ENCODE measurements around a stretch of chr13.

- RRBS: 2% methylated on average over 38 of the region's 93 CpGs
Measured at GRCh38 chr13:108495265-108496022, 134.0 kb upstream of the MYO16 start.

DNA sequence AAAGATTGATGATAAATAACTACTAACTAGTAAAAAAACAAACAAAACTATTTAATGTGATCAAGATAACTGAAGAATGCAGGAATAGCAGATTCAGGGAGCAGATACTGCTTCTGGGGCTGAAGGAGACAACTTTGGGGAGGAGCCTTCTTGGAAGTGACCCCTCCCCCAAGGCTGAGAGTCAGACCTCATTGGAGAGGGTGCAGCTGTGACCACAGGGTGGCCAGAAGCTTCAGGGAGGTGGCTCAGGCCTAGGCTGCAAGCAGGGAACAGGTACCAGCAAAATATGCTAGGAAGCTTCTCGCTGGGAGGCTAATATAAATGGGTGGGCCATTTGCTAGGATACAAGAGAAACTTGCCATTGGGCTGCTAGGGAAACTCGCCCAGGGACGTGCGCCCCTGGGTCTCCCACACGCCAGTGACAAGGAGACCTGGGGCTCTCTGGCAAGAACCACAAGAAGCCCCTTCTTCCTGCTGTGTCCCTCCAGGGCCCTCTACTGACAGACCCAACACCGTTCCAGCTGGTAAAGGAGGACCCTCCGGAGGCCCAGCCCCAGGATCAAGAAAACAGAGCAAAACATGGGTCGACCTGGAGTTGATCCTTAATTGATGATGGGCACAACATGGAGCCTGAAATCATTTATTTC lies 150.0 kb downstream of the MYO16 start:
- RRBS: no CpG with 5 or more reads among the region's 8 CpGs

GRCh38 chr13:109402914-109403383 lies 383.4 kb downstream of the IRS2 start:
- RRBS: no CpG with 5 or more reads among the region's 7 CpGs

DNA sequence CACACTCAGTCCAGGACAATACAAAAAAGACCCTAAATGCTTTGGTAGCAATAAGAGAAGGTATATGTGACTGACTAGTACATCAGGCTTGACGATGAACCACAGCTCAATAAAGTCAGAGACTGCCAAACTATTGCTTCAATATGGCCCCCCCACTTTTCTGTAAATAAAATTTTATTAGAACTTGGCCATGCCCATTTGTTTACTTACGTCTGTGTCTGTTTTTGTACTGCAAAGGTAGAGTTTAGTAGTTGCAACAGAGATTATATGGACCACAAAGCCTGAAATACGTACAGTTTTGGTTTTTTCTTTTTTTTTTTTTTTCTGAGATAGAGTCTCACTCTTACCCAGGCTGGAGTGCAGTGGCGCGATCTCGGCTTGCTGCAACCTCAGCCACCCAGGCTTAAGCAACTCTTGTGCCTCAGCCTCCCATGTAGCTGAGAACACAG lies 136.6 kb downstream of the IRS2 start:
- RRBS: no CpG with 5 or more reads among the region's 6 CpGs

GRCh38 chr13:109685256-109685951 lies 101.0 kb downstream of the IRS2 start:
- RRBS: 30% methylated on average over 3 of the region's 10 CpGs

GRCh38 chr13:109687355-109688608 lies 98.6 kb downstream of the IRS2 start:
- RRBS: no CpG with 5 or more reads among the region's 18 CpGs

- RRBS: no CpG with 5 or more reads among the region's 13 CpGs
Measured at GRCh38 chr13:109753325-109754444, 32.7 kb downstream of the IRS2 start.

- RRBS: no CpG with 5 or more reads among the region's 7 CpGs
Measured at GRCh38 chr13:109770536-109770949, 15.8 kb downstream of the IRS2 start.

DNA sequence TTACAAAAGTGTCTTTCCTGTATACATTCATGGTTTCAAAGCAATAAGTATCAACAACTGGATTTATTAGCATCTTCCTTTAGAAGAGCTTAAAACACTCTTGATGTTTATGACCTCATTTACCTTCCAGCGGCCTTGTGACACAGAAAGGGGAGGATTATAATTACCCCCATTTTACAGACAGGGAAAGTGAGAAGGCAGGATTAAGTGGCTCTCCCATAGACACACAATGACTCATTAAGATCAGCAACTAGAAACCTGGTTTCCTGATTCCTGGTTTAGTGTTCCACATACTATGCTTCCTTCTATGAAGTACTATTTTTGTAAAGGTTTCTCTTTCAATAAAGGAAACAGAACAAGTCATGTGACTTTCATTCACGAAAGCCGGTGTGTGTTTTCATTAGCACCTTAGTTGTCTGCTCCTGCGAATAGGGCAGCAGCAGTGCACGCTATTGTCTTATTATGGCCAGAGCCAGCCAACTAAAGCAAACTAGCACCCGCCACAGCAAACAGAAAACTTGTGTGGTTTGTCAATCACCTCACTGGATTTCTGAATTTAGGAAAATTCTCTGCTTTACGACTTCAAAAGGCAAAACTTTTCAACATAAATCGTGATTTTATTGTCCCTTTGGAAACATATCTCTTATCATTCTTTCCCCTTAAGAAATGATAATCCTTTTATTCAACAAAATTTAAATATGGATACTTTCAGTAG lies 8.2 kb downstream of the IRS2 start:
- RRBS: no CpG with 5 or more reads among the region's 8 CpGs

DNA sequence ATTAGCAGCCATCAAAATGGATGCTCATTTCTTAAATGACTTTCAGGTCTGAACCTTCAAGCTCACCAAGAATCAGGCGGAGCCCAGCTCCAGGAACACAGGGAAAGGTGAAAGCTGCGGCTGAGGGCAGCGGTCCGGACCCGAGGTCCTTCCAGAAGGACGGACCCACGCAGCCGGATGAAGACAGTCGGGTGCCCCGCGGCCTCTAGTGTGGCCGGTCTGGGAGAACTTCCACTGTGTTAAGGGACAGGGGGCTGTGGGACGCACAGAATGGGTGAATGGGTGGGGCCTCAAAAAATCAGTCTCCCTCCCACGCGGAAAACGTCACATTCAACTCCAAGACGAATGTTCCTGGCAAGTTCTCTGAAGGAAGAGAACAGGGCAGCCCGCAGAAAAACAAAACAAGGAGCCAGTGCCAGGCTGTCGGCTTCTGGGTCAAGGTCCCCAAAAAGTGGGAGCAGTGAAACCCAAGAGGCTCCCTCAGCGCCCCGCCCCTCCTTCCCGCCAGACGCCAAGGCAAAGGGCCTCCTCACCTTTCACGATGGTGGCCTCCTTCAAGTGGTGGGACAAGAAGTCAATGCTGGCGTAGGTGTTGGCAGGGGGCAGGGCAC lies 4.8 kb downstream of the IRS2 start:
- RRBS: 11% methylated on average over 4 of the region's 25 CpGs

- RRBS: no CpG with 5 or more reads among the region's 5 CpGs
Measured at GRCh38 chr13:109802810-109803336, 16.5 kb upstream of the IRS2 start.

GRCh38 chr13:109875589-109876458 lies 89.4 kb upstream of the IRS2 start:
- RRBS: no CpG with 5 or more reads among the region's 12 CpGs

- RRBS: no CpG with 5 or more reads among the region's 4 CpGs
Measured at GRCh38 chr13:110024120-110024376, 237.7 kb upstream of the IRS2 start.

- RRBS: no CpG with 5 or more reads among the region's 23 CpGs
Measured at GRCh38 chr13:110129002-110129592, 177.9 kb downstream of the COL4A1 start.

GRCh38 chr13:110137646-110138534 lies 169.1 kb downstream of the COL4A1 start:
- RRBS: no CpG with 5 or more reads among the region's 55 CpGs

DNA sequence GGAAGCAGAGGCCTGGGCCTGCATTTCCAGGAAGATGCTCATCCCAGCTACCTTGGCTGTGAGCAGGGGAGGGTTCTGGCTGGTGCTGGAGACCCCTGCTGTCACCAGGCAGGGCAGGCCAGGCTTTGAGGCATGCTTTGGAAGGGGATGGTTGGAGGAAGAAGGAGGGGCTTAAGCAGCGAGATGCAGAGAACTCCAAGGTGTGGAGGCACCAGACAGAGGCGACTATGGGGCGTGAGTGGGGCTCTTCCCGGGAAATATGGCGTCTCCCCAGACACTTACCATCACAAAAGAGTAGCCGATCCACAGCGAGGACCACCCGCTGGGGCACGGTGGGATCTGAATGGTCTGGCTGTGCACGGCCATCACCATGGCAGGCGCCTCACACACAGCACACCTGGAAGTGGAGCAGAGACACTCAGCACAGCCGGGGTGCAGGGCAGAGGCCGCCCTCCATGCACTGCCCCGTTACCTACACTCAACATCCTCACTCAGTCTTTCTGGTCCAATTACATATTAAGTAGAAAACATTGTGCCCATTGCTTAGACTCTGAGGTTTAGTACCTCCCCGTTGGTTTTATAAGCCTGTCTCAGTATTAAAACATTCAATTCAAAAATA lies 151.8 kb downstream of the COL4A1 start:
- RRBS: no CpG with 5 or more reads among the region's 15 CpGs

- RRBS: no CpG with 5 or more reads among the region's 10 CpGs
Measured at GRCh38 chr13:110162108-110162495, 144.9 kb downstream of the COL4A1 start.

DNA sequence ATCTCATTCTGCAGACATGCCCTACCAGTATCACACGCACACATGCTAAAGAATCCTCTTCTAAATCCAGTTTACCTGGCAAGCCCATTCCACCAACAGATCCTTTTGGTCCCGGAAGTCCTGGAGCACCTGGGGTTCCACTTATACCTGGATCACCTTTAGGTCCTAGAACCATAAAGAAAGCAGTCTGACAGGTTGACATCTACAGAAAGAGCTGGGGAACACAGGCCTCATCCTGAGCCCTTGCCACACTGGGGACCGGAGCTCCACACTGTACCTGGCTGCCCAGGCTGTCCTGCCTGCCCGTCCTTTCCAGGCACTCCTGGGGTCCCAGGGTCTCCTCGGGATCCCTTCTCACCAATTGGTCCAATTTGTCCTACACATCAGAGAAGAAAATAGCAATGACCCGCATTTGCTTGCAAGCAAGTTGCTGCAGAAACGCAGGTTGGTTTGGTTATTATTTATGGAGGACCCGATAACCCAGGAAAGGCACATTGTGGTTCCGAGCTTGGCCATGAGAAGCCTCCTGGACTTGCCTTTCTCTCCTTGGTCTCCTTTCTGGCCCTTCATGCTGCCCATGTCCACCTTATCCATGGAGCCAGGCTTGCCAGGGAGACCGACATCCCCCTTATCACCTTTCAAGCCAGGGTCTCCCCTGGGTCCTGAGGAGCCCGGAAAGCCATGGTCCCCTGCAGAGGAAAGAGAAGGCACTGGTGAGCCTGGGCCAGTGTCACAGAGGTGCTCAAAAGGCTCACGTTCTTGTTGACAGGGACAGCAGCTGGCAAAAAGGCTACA lies 130.4 kb downstream of the COL4A1 start:
- RRBS: no CpG with 5 or more reads among the region's 12 CpGs

GRCh38 chr13:110256387-110256890 lies 50.5 kb downstream of the COL4A1 start:
- RRBS: no CpG with 5 or more reads among the region's 11 CpGs

DNA sequence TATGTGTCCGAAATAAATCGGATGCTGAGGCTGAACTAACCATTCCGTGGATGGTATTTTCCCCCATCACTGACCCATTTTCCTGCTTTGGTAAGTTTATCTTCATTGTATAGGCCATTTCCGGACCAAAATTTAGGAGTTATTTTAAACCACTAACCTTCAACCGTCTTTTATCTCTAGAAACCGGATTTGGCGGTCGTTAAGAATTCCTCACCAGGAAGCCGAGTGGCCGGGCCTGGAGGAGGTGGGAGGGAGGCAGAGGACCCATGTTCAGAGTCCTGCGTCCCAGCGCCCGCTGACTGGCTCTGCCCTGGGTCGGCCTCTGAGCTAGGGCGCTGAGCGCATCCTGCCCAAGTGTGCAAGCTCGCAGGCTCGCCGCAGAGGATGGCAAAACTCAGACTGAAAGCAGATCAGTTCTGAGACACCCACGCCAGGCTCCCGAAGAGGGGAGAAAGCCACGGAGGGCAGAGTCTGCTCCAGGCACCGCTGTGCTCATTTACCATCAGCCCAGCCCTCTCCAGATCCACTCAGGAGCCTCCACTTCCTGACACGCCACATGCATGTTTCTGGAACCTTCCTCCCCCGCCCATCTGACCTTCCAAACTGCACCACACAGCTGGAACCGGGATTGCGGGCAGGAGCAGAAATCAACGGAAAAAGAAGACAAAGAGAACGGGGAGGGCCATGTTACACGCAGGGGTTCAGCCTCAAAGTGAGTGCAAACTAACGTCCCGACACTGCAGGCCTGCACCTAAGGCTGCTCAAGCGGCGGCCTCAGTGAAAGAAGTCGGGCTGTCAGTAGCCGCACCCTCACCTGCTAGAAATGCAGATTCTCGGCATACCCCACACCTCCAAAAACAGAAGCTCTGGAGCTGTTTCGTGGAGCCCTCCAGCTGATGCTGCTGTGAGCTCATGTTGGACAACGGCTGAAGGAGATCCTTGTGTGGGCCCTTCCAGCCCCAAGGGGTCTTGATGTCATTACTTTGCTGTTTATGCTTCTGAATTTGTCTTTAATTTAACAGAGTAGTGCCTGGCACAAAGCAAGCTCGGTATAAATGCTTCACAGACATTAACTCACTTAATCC lies 8.2 kb downstream of the COL4A1 start:
- RRBS: 21% methylated on average over 5 of the region's 40 CpGs

All from pericardium (tissue), 1 donor.